Right common carotid artery plus branches (tissue), 1 donor: ENCODE results near the gene MSH6.

DNA sequence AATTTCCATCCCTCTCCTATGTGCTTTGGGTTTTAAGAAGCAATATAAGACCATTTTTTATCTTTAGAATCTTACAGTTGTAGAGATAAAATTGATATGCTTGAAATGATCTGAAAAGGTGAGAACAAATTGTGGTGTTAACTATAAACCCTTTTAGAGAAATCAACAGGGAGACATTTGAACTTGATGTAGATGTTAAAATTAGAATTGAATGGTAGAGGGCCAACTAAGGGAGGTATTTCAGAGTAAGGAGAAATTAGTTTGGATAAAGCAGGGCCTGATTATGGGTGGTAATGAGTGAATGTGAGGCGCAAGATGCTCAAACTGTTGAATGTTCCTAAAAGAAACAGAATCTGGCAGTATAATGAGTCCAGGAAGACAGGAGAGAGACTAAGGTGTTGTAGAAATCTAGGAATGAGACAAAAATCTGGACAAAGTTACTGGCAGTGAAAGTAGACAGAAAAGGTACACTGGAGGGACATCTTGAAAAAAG is 38.8 kb downstream of the SOCS5 start:
- PRO-cap = no peak

GRCh38 chr2:46866792-46867287 is 48.8 kb downstream of the MCFD2 start:
- PRO-cap = no peak

GRCh38 chr2:46888266-46888853 is 27.2 kb downstream of the MCFD2 start:
- PRO-cap = no peak

DNA sequence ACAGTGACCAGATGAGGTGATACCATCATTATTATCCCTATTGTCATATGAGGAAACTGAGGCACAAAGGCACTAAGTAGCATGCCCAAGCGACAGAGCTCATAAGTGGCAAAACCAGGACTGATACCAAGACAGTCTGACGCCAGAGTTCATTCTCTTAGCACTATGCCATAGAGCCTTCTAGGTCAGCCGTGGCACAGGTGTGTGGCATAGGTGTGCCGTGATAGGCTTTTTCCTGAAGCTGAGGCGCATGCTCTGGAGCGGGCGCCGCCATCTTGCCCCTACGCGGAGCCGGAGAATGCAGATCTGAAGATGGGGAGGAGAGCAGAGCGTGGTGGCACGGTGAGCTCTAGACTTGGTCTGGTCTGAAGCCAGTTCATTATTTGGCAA is 16.6 kb downstream of the MCFD2 start:
- PRO-cap = no peak

GRCh38 chr2:46942351-46942526 is 1.2 kb downstream of the TTC7A start:
- PRO-cap = no peak

GRCh38 chr2:46967952-46968351 is 26.9 kb downstream of the TTC7A start:
- PRO-cap = no peak

- PRO-cap = no peak
Measured at GRCh38 chr2:46989884-46990545, 49.0 kb downstream of the TTC7A start.

DNA sequence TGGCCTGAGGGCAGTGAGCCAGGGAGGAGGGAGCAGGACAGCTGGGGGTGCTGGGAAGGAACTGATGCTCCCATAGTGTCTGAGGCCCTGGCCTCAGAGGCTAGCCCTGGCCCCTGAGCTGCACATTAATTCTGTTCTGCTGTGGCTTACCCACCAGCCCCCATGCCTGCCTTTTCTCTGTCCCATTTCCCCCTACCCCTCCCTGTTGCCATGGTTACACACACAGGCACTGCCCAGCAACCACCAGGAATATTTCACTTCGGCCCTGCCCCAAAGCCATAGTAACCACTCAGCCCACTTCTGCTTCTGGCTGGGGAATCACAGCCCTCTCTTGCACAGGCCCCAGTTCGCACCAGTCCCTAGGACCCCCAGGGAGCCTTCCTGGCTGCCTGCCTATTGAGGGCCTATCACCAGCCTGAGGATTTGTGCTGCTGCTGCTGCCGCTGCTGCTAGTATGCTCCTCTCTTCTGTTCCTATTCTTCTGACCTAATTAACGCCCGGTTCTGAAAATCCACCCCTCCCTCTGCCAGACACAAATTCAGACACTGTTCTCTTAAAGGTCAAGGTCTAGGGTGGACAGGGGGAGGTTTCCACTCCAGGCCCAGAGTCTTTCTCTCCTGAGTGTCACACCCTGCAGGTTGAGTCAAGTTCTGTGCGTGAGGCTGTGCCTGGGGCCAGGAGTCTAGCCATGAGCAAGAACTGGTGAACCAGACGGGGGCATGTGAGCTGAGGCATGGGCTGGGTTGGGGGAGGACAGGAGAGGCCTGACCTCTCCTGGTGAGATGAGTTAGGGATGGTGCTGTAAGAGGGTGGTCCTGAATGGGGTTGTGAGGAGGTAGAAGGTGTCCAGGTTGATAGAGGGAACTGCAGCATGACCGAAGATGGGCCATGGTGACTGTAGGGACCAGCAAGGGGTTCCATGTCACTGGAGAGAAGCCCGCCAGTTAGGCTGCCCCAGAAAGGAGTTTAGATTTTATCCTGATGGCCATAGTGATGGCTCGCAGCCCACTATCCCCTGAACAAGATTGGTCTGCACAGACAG is 61.9 kb downstream of the TTC7A start:
- PRO-cap = no peak

DNA sequence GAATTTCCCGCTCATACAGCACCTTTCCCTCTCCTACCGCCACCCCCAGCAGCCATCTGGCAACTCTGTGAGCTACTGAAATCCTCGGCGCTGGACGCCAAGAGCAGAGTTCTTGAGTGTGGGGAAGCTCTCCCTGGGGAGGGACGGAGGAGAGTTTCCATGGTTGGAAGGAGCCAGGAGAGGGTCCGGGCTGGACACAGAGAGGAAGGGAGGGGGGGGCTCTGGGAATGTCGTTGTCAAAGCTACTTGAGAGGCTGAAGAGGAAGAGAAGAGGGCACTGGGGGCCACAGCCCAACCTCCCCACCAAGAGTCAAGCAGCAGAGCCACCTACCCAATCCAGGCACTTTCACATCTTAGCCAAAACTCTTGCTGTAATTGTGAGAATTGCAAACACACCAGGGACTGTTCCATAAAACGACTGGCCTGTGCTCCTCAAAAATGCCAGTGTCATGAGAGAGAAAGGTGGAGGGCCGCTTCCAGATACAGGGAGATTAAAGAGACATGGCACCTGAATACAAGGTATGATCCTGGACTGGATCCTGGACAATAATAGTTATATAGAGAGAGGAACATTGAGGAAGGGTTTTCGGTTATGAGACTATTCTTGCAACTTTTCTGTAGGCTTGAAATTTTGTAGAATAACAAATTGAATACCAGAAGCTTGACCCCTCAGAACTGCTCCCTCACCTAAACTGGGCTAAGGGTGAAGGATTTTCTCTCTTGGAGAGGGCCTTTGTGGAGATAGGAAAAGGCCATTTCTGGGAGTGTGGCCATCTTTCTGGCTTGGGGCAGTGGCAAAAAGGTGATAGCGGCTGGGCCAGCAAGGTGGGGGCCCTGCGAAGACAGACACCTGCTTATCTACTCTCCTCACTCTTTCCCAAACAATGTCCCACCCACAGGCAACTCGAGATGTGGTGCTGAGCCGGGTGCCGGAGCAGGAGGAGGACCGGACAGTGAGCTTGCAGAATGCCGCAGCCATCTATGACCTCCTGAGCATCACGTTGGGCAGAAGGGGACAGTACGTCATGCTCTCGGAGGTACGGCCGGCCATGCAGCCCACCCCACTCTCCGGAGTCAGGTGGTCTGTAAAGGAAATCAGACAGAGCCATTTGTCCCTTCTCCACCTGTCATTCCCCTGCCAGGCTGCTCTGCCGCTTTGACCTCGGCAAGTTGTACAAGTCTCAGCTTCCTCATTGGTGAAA is 64.4 kb downstream of the TTC7A start:
- PRO-cap = unidirectional peak, plus-strand start at position 183 of the sequence

- PRO-cap = no peak
Measured at GRCh38 chr2:47027728-47028044, 86.7 kb downstream of the TTC7A start.

DNA sequence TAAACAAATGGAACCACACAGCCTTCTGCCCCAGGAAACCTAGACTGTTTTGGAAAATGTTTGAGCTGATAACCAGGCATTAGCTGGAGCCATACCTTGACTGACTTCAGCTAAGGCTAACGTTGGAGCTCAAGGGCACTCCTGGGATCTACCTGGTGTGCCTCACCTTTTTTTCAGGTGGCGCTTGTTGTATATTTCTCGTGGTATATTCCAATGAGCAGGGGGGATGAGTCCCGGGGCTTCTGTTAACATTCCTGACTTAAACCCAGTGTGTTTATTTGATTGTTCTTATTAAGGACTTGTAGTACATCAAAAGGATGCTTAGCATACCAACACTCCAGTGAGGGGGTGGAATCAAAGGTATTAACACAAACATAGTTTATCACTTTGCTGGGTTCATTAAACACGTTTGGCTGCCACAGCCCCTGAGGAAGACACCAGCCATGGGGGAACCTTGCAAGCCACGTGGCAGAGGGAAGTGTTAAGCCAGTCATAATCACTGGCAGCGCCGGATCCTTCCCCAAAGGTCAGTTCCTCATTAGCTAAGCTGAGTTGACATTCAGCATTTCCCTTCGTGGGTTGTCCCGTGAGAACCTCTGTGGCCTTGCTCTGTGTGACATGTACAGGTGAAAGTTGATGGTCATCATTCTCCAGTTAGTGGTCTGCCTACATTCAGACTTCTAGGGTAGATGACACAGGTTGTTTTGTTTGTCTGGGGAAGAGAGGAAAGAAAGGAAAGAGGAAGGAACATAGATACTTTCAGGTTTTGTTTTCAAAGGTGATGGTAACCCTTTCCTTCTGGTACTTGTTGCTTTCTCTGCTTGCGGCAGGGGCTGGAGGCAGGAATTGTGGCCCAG is 94.1 kb downstream of the TTC7A start:
- PRO-cap = no peak

DNA sequence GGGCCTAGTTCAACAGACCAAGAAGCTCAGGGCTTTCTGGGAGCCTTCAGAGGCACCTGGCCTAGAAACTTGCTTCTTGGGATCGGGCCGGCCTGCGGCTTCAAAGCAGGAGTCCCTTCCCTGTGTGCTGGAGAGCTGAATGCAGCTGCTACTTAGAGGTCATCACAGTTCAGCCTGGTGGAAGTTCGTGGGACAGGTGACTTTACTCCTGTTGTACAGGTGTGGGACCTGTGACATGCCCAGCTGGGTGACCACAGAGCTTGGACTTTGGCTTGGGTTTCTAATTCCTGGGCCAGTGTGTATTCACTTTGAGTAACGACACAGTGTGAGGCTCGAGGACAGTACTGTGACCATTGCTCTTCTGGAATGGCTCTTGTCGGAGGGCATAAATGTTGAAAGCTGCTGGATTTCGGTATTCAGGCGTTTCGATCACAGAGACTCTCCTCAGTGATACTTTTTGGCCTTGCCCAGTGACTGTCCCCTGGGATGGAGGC is 99.6 kb downstream of the TTC7A start:
- PRO-cap = no peak

DNA sequence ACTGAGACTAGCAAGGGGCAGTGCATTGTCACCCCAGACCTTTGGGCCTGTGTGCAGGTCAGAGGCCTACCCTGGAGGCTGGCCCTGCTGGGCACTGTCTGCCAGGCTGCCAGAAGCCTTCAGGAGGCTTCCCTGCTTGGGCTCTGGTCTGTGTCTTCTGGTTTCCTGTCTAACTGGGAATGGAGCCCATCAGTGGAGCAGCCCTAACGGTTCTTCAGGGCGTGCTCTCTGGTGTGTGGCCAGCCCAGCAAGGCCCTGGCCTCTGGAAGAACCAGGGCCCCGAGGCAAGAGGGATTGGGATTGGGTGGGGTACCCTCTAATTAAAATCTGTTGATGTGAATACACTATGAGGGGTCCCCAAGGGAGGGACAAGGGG is 98.0 kb downstream of the STPG4 start:
- PRO-cap = no peak

DNA sequence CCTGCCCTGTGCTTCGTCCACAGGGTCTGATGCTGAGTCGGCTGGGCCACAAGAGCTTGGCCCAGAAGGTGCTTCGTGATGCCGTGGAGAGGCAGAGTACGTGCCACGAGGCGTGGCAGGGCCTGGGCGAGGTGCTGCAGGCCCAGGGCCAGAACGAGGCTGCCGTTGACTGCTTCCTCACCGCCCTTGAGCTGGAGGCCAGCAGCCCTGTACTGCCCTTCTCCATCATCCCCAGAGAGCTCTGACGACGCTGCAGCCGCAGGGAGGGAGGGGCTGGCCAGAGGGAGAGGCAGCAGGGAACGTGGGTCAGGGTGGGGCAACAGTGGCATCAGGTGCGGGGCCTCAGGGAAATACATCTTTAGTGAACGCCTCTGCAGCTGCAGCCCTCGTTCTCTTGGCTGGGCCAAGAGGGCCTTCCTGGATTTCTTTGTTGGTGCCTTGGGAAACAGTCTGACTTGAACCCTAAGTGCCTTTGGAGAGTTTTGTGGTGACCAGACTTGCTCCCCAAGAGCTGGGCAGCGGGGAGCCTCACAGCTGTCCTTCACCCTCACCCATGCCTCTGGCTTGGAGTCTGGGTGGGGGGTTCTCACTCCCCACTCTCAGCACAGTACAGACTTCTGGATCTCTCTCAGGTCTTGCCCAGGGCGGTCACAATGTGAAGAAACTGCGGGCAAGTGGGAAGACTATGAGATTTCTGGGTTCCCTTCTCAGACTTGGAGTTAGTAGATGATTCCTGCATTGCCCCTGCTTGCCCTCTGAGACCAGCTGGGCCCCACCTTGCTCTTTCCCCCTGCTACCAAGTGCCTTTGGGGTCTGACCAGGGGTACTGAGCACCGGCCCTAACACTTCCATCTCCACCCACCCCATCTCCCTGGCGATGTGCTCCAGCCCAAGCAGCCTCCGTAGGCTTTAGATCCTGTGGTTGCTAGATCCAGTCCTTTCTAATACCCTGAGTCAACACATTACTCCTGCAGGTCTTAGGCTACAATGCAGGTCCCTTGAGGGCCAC is 81.1 kb downstream of the STPG4 start:
- PRO-cap = no peak

DNA sequence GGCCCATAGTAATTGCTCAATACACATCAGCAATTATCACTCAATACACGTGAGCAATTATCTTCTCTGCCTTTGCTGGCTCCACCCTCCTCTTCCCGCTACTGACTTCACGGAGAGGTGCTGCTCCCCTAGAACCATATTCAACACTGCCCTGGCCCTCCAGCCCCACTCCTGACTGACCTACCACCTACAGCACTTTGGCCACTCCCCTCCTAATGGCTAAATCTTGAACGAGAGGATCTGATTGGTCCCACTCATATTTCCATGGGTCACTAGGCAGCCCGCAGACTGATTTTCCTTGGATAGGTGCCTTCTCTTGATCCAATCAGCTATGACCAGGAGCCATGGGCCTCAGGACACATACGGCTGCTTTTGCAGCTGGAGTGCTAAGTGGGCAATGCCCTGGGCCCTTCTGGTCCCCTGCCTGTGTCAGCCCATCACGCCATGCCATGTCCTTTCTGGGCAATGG is 77.5 kb downstream of the STPG4 start:
- PRO-cap = no peak

GRCh38 chr2:47782460-47783547 is at the start of gene MSH6:
Gene MSH6 (plus strand): TSS chr2:47783145.
- PRO-cap = unidirectional peak, minus-strand start at chr2:47782696; bidirectional peak, plus-strand start at chr2:47782697, minus-strand start at chr2:47782696; bidirectional peak, plus-strand start at chr2:47783145, minus-strand start at chr2:47782948

DNA sequence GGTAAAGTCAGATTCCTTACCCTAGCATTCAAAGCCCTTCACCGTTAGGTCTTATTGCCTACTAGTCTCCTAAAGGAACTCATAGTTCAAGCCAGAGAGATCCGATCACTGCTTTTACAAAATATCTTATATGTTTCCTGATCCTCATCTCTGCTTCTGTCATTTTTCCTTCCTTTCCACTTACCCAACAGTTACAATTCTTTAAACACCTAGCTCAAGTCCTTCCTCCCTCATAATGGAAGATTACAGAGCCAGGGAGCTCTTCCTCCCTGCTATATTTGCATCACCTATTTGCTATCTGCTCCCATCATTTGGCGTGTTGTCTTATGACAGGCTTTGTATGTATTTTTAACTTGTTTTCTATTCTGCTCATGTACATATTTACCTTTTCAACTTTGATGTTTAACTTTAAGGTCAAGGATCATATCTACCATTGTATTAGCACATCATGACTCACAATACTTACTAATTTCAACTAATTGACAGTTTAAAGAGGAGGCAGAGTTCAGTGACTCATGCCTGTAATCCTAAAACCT is 92.7 kb upstream of the FOXN2 start:
- PRO-cap = no peak

DNA sequence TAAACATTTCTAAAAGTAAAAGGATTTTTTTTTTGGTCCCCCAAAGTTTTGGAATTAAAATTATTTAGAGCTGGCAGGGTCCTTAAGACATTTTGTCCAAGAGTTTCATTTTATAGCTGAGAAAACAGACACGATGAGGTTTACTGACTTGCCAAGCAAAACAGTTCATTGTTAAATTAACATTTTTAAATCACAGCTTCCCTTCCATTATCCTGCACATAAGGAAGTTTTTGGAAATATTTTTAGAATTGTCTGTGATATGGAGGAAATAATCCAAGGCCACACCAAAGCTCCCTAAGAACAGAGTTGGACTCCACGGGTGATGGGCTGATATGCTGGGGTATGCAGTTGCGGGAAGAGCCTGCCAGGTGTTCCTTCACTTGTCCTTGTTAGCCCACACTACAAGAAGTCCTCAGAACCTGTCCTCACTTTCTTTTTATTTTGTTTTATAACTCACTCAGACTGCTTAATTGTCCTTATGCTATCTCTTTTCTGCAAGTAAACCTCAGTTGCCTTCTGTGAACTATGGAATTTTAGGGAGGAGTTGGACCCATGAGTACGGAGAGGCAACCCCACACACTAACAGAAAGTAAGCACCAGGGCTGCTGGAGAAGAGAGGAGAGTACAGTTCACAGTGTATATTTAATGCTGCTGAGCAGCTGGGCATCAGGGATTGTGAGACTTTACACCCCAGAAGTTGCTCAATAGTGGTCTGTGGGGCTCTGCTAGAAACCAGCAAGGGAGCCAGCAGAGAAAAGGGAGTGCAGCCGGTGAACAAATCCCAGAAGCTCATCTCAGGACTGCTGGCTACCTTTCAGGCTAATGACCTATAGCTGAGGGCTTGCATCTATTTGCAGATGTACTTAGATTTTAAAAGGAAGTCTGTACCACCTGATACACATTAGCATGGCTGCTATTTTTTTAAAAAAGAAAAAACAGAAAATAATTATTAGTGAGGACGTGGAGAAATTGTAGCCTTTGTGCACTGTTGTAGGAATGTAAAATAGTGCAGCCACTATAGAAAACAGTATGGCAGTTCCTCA is 64.7 kb upstream of the FOXN2 start:
- PRO-cap = no peak

- PRO-cap = no peak
Measured at GRCh38 chr2:48463198-48464565, 23.1 kb downstream of the PPP1R21 start.

GRCh38 chr2:48478881-48479682 is 38.5 kb downstream of the PPP1R21 start:
- PRO-cap = no peak